Cerebral cortex (tissue), 2 donors: ENCODE data around the genes ALPK1, C4orf3 and PRDM5.

- PRO-cap, 2 experiments: no peak in any of the 2 experiments
Measured at GRCh38 chr4:111958025-111958333, 187.3 kb upstream of the FAM241A start.

DNA sequence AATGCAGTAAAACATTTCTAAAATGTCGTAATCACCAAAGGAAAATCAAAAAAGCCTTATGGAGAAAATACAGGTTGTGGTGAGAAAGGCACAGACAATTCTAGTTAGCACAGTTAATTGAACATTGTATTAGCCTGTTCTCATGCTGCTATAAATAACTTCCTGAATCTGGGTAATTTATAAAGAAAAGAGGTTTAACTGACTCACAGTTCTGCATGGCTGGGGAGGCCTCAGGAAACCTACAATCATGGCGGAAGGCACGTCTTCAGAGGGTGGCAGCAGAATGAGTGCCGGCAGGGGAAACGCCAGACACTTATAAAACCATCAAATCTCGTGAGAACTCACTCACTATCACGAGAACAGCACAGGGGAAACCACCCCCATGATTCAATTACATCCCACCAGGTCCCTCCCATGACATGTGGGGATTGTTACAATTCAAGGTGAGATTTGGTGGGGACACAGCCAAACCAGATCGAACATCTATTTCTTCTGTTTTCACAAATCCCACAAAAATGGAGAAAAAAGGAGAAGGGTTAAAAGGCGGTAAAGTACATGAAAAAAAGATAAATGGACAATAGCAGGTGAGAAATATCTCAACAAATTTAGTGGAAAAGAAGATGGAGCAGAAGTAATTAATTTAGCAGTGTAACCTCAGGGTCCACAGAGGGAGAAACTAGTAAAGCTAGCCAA, 33.1 kb upstream of the FAM241A start:
- PRO-cap, 2 experiments: no peak in any of the 2 experiments

DNA sequence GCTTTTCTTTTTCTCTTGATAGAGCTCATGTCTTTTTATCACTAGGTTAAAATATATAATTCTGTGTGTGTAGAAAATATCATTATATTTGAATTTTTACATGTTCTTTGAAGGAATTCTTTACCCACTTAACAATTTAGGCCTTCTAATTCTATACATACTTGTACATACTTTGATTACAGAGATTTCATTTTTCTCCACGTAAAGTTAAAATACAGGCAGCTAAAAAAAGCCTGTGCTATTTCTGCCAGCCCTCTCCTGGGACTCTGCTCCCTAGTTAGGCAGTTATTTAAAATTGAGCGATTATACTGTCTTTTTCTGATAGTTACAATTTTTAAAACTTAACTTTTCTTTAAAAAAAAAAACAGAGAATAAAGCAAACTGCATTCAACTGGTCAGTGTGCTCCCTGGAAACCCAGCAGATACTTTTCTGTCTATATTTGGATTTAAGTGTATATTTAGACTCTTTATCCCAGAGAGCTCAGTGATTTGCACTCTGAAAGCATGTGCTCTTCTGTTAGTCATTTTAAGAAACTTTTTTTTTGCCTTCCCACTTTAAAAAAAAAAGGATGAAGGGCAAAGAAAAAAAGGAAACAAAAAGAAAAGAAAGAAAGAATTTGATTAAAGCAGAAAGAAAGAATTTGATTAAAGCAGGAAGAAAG, 18.1 kb upstream of the FAM241A start:
- PRO-cap, 2 experiments: no peak in any of the 2 experiments

DNA sequence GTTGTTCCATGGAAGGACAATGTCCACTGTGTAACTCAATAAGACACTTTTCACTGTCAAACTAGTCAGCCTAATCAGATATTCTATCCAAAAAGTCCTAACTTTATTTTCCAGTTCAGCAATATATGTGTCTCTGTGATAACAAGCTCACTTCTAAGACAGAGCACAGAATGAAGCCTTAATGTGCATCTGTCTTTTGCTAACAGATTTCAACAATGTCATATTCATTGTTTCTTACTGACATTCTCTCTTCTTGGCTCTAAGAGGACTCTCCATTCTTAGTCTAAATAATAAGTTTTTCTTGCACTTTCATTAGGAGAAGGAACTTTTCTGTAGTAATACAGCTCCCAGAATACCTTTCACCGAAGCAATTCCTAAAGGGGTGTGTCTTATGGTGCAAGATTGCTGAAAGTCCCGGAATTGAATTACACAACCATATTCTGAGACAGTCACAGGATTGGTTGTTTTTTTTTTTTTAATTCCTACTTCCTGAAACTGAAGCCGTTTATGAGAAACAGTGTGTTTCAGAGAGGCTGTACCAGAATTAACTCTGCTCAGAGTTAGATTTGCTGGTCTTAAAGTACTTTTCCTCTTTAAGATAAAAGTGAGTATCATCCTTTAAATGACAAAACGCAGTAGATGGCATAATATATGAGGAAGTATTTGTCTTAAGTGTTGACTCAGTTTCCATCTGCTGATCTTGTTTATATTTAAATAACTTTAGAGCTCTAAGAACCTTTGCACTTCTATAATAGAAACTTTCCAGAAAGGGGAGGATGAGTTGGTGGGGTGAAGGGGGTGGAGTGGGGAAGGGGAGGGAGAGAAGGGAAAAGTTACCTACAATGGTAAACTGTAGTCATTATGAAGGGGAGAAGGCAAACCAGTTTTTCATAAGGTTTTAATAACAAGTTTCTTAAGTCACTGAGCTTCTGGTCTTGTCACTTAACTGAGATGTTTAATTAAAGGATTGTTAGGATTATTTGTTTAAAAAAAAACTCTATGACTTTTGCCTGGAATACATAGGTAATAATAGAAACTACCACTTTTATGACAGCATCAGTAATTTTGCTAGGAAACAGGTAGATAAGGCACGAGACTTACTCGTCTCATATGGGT, at the start of gene ALPK1:
Gene ALPK1, plus strand, starts transcription at position 504 of the 1,116 bp plus-strand sequence.
- PRO-cap, 2 experiments: peak in 1 of 2 experiments; most common plus-strand start position 513 of the sequence (in 1)

- PRO-cap, 2 experiments: no peak in any of the 2 experiments
Measured at GRCh38 chr4:112514870-112516090, 700 bp downstream of the NEUROG2 start.

- PRO-cap, 2 experiments: no peak in any of the 2 experiments
Measured at GRCh38 chr4:112588837-112589361, 47.8 kb downstream of the ZGRF1 start.

GRCh38 chr4:112818501-112819051, 181.6 kb downstream of the LARP7 start:
- PRO-cap, 2 experiments: peak in 1 of 2 experiments; most common plus-strand start chr4:112818851 (in 1); most common minus-strand start chr4:112818653 (in 1)

- PRO-cap, 2 experiments: no peak in any of the 2 experiments
Measured at GRCh38 chr4:113381871-113382475, 332.5 kb downstream of the ANK2 start.

DNA sequence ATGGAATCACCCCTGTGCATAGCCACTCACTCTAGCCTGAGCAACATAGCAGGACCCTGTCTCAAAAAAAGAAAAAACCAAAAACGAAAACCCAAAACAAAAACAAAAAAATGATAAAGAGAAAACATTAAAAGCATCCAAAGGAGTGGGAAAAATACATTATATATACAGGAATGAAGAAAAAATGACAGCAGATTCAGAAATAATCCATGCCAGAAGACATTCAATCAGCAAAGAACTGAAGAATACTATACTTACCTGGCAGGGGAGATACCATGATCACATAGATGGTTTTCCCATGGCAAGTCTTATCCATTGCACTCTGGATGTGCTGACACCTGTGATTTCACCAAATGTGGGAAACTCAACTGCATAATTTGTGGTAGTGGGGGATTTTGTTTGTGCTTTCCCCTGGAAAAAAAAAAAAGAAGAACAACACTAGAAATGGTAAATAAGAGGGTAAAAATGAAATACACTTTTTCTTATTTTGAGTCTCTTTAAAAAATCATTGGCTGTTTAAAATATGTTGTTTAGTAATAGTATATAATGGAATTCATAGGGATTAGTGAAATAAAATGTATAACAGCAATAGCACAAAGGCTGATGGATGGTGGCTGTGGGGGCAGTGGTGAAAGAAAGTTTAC, 341.3 kb downstream of the CAMK2D start:
- PRO-cap, 2 experiments: peak in 1 of 2 experiments; most common plus-strand start position 376 of the sequence (in 1)

DNA sequence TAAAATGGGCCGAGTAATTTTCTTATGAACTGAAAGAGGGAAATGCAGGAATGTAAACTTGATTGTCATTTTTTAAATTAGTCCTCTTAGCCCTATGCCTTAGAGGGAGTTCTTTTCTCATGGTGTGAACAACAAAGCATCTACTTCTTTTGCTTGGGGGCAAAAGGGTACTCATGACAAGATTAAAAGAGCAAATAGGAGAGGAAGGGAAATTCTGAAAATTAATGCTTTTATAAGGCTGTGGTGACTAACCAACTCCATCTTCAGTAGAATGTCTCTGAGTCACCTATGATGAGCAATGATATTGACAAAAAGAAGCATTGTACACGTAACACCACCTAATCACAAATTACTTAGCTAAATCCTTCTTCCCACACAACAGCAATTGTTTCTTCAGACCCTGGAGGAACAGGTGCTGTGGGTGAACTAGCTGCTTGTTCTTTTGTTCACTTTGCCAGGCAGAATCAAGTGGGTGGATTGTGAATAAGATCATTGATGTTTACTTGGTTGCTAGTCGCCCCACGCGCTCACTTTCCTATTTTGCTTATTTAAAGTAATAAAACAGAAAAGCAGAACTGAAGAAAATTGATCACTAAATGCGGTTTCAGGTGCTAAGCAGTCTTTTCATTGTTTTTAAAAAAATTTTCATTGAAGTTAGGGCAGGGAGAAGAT, 315.6 kb downstream of the CAMK2D start:
- PRO-cap, 2 experiments: no peak in any of the 2 experiments

DNA sequence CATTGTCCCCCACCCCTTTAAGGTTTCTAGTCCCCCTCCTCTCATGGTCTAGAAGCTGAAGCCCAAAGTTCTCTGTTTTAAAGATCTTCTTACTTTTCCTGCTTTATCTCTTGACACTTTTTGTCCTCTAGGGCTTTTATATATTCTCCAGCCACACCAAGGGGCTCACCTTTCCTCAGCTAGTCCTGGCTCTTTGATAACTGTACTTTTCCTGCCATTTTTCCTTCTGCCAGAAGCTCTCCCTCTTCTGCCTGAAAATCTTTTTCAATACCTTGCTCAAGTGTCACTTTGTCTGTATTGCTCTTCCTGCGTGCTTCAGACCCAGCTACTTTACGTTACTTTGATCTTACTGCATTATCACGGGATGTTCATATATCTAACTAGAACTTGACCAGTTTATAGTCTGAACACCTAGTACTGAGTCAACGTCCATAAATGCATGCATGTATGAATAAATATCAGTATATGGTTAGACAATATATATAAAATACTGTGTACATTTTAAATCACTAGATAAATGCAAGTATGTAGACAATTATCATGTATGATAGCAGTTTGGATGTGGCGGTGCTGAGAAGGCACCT, 289.7 kb downstream of the CAMK2D start:
- PRO-cap, 2 experiments: no peak in any of the 2 experiments

DNA sequence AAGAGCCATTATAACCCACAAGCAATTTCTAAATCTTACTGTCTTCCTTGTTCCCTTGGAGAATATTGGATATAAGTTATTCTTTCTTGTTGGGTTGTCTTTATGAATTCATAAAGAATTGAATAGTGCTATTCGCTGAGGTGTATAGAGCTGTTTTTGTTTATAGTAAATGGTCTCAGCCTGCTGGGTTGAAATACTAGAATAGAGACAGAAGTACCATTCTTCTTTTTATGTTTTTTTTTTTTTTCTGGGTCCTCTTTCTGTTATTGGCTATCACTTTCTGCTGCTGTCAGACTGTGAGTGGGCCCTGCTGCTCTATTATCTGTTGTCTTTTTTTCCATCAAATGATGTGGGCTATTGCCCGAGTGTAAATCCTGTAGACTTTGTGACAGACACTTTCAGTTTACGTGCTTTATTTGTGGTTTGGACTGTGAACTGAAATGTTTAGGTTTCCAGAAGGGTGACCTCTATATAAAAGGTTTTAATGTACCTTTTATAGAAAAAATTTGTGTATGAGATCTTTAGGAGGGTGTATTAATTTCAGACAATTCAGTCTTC, 3.1 kb downstream of the UGT8 start:
- PRO-cap, 2 experiments: peak in 1 of 2 experiments; most common plus-strand start position 292 of the sequence (in 1); most common minus-strand start position 164 of the sequence (in 1)

- PRO-cap, 2 experiments: no peak in any of the 2 experiments
Measured at GRCh38 chr4:117325308-117325727, 239.9 kb upstream of the TRAM1L1 start.

DNA sequence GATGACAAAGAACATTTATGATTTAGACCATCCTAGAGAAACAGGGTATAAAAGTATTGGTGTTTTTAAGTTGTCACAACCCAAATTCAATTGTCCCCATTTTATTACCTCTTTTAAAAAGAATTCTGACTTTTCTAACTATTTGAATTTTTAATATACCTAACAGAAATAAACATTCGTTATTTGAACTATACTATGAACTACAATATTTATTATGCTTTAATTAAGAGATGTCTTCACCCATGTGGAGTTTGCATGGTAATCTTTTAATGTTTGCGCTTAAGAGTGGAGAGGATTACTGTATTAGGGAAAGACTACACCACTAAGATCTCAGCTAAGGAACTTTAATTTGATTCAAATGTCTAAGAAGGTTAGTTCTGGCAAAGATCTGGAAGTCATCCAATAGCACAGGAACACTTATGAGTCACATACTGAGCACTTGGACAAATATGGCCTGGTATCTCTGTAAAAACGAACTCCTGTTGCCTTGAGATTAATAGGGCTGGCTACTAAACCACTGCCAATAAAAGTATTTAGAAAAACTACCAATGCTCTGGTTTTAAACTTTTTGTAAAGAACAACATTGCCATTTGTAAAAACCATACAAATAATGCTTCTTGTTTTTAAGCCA, 70.7 kb downstream of the SEC24D start:
- PRO-cap, 2 experiments: no peak in any of the 2 experiments

- PRO-cap, 2 experiments: no peak in any of the 2 experiments
Measured at GRCh38 chr4:118821493-118822063, 14.3 kb downstream of the SEC24D start.

- PRO-cap, 2 experiments: no peak in any of the 2 experiments
Measured at GRCh38 chr4:119080815-119081499, 54.7 kb upstream of the MYOZ2 start.

DNA sequence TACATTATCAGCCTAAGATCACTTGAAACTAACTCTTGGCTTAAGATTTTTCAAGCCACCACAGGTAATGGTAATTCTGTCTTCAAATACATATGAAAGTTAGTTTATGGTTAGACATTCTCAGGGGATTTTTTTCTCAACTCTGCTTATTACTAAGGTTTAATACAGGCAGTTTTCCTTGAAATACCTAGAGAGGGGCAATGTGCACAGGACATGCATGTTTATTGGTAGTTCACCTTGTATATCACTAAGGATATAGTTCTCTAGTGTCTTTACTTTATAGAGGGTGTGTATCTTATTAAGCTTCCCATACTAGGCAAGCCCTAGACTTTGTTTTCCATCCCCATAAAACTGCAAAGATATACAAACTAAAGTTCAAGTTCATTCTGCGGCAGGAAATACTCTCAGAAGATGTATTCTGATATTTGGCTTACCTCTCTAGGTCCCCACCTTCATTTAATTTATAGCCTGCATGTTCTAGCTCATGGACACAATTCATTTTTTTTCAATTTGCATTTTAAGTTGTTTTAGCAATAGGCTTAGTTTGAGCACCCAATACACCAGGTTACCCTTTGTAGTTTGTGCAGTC, 38.2 kb upstream of the MYOZ2 start:
- PRO-cap, 2 experiments: no peak in any of the 2 experiments

- PRO-cap, 2 experiments: peak in 1 of 2 experiments; most common plus-strand start chr4:119300170 (in 1); most common minus-strand start chr4:119300215 (in 1)
Measured at GRCh38 chr4:119300012-119301005, at the start of gene C4orf3. Gene C4orf3 (minus strand): TSS chr4:119300645.

- PRO-cap, 2 experiments: no peak in any of the 2 experiments
Measured at GRCh38 chr4:119490924-119491354, 137.7 kb downstream of the PDE5A start.

DNA sequence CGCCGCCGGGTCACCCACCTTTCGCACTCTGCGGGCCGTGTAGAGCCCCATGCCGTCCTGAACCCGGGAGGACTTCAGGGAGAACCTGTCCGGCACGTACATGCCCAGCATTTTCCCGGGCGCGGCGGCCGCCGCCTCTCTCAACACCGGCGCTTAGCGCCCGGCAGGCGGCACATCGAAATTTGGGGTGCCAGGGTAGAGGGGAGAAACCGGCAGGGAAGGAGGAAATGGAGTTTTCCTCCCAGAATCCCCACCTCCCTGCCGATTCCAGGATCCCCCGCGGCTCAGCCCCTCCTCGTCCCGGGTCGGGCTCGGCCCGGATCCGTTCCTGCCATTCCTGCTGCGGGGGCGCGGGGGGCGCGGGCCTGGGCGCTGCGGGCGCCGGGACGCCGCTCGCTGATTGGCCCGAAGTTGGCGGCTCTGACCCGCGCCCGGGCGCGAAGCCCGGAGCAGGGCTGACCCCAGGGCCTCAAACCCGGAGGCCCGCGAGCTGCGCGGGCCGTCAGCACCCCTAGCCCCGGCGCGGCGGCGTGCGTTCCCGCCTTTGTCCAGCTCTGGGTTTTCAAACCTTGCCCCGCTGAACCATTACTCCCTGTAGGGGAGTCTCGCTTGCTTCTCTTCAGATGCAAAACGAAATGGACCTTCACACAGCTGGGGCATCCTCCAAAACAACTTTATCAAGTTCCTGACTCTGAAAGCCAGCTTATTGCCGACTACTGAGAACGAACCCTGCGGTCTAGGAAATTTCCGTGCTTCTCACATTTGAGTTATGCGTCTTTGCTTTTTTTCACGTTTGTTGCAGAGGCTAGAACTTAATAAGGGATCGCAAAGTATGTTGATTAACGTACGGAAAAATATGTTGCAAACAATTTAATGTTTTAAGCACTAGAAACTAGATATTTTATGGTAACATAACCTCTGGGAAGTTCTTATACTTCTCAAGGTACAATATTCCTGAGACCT, at the start of gene PRDM5:
Gene PRDM5, minus strand, starts transcription at position 229 of the 963 bp plus-strand sequence.
- PRO-cap, 2 experiments: peak in 1 of 2 experiments; most common plus-strand start position 298 of the sequence (in 1); most common minus-strand start position 339 of the sequence (in 1)